ENCODE results near the gene CENPP.

GRCh38 chr9:91197651-91198156, 164.0 kb downstream of the AUH start:
- RRBS, result no CpG with 5 or more reads among the region's 9 CpGs

GRCh38 chr9:91358864-91359885, 2.5 kb downstream of the AUH start:
- RRBS, result no CpG with 5 or more reads among the region's 3 CpGs

DNA sequence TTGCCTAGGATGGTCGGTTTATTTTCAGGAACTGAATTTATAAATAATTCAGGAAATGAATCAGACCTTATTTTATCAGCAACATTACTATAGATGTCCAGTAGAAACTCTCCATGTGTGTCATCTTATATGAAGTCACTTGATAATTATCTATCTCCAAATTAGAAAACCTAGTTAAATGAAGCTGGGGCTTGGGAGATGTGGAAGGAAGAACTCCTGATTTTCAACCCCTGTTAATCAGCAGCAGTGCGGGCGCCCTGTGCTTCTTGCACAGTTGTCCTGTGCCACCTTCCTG, 13.4 kb upstream of the AUH start:
- RRBS, result no CpG with 5 or more reads among the region's 3 CpGs

DNA sequence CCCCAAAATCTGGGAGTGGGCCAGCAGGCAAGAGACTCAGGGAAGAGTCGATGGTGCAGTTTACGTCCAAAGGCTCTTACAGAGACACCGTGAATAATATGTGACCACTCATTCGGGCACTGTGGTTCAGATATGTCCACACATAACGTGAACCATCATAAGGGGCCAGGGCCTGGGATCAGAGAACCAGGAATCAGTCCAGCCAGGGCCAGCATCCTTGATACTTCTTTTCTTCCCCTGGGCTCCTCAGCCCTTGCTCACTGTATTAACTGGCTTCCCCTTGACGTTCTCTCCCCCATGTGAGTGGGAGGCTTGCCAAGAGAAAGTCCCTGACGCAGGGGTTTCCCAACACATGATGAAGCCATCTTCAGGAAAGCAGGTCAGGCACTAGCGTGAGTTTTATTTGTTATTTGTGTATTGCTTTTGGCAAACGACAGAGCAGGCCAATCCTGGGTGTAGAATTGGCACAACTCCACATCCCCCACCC, 165.4 kb upstream of the NFIL3 start:
- RRBS, result no CpG with 5 or more reads among the region's 9 CpGs

GRCh38 chr9:91796324-91796699, 153.7 kb downstream of the ROR2 start:
- RRBS, result no CpG with 5 or more reads among the region's 3 CpGs

- RRBS, result no CpG with 5 or more reads among the region's 18 CpGs
Measured at GRCh38 chr9:91852892-91853350, 97.1 kb downstream of the ROR2 start.

GRCh38 chr9:91898364-91899425, 51.3 kb downstream of the ROR2 start:
- RRBS, result no CpG with 5 or more reads among the region's 19 CpGs

DNA sequence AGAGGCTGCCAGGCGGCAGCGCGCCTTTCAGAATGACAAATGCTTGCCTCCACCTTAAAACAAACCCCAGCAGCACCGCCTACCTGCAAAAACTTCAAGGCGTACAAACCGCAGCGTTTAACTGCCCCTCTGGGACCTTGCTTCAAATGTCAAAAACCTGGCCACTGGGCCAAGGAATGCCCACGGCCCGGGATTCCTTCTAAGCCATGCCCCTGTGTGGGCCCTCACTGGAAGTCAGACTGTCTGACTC, 41.5 kb downstream of the SPTLC1 start:
- RRBS, result no CpG with 5 or more reads among the region's 9 CpGs

DNA sequence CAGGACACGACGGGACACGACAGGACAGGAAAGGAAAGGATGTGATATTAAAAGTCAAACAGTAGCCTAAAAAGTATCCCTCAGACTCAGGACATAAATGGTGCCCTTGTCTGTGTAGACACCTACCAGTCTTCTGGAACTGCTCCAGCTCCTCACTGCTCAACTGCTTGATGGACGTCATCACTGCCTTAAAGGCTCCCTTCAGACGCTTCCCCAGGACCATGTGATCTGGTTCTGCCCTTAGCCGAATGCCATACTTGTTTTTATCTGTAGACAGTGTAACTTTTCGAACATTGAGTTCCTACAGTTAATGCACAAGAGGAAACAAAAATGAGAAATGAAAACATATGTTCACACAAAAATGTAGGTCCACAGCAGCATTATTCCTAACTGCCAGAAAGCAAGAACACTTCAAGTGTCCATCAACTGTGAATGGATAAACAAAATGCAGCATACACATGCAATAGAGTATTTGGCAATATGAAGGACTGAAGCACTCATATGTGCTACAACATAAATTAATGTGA, 46.2 kb downstream of the IARS1 start:
- RRBS, result no CpG with 5 or more reads among the region's 7 CpGs

- RRBS, result no CpG with 5 or more reads among the region's 8 CpGs
Measured at GRCh38 chr9:92292299-92292892, 1.1 kb downstream of the IARS1 start.

DNA sequence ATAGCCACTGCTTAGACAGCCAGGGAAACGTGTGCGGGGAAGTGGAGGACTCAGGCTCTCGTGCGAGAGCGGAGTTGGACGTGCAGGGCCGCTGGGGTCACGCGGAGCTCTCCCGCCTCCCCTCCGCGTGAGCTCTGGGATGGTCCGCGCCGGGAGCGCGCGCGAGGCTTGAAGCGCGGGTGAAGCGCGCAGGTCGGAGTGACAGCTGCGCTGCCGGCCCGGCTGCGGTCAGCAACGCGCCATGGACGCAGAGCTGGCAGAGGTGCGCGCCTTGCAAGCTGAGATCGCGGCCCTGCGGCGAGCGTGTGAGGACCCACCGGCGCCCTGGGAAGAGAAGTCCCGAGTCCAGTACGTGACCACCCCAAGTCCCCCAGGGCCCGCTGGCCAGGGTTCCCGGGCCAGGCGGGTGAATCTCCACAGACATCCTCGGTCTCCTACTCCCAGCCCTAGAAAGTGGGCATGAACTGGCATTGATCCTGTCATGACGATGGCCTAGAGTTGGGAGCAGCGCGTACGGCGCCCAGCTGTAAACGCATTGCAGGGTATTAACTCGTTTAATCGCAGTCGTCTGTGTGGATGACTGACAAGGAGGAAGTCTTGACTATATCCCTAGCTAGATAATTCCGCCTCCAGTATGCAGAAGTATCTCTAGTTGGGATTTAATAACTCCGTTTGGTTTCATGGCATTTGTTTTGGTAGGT, at the start of gene CENPP:
Gene CENPP, plus strand, starts transcription at position 196 of the 701 bp plus-strand sequence.
- RRBS, result 2% methylated on average over 28 of the region's 57 CpGs

- RRBS, result no CpG with 5 or more reads among the region's 2 CpGs
Measured at GRCh38 chr9:92404261-92404446, 224 bp downstream of the OGN start.

GRCh38 chr9:92616188-92617308, 53.4 kb downstream of the IPPK start:
- RRBS, result no CpG with 5 or more reads among the region's 23 CpGs

- RRBS, result no CpG with 5 or more reads among the region's 5 CpGs
Measured at GRCh38 chr9:92712281-92712720, 42.4 kb upstream of the IPPK start.

- RRBS, result no CpG with 5 or more reads among the region's 3 CpGs
Measured at GRCh38 chr9:92738498-92738879, 26.1 kb downstream of the BICD2 start.

DNA sequence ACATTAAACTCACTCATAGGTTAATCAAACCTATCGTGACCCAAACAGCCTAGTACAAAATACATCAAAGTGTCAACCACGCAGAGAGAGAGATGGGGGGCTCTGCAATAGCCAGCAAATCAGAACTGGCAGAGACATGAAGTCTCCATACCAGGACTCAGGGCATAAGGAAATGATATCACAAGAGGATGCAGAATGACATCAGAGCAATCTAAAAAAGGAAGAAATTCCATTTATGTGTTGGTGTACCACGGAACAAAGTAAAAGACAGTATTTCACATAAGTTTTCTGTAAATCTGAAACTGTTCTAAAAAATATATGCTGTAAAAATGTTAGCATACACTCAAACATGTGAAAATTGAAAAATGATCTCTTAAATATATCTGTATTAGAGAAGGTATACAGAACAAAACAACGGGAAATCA, 24.6 kb downstream of the BICD2 start:
- RRBS, result no CpG with 5 or more reads among the region's 4 CpGs

- RRBS, result no CpG with 5 or more reads among the region's 5 CpGs
Measured at GRCh38 chr9:92841849-92842350, 35.9 kb downstream of the ZNF484 start.

- RRBS, result no CpG with 5 or more reads among the region's 10 CpGs
Measured at GRCh38 chr9:92905023-92905692, 27.3 kb upstream of the ZNF484 start.

- RRBS, result 63% methylated on average over 3 of the region's 20 CpGs
Measured at GRCh38 chr9:93126797-93127415, 7.1 kb downstream of the NINJ1 start.

GRCh38 chr9:93128011-93128980, 5.8 kb downstream of the NINJ1 start:
- RRBS, result no CpG with 5 or more reads among the region's 19 CpGs

Measured in AG04449 (cell line).